ENCODE measurements around a stretch of chr4.

DNA sequence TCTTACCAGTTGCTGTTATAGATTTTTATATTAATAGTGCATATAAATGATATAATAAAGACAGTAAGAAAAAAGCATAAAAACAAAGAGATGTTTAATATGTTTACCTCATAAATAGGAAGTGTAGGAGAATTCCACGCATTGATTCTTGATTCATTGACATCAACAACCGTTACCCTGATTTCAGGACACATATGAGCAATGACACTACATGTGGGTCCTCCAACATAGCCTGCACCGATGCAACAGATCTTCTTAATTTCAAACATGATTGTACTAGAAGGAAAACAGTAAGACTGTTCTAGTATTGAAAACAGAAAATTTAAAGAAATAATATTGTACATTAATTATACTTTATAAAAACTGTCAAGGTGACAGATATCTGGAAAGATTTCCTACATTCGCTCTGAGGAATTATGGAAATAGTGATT is 6.0 kb downstream of the UGDH start:
- PRO-cap, 4 experiments = no peak in any of the 4 experiments
- RAMPAGE, long total RNA, 2 experiments = start-site peak on the minus strand in 1 of 2 experiments, centred at position 192 of the sequence, 220 reads per replicate

GRCh38 chr4:39532447-39533221 is 5.4 kb upstream of the UGDH start:
- PRO-cap, 4 experiments = no peak in any of the 4 experiments
- RAMPAGE, long total RNA, 2 experiments = no peak in any of the 2 experiments

GRCh38 chr4:39636170-39636858 is 2.4 kb downstream of the SMIM14 start:
- PRO-cap, 4 experiments = peak in 2 of 4 experiments; most common plus-strand start chr4:39636264 (in 1)
- RAMPAGE, long total RNA, 2 experiments = no peak in any of the 2 experiments

- PRO-cap, 4 experiments = peak in 1 of 4 experiments; most common plus-strand start chr4:39697165 (in 1)
- RAMPAGE, long total RNA, 2 experiments = no peak in any of the 2 experiments
These were observed 994 bp upstream of the UBE2K start for GRCh38 chr4:39696883-39697400.

DNA sequence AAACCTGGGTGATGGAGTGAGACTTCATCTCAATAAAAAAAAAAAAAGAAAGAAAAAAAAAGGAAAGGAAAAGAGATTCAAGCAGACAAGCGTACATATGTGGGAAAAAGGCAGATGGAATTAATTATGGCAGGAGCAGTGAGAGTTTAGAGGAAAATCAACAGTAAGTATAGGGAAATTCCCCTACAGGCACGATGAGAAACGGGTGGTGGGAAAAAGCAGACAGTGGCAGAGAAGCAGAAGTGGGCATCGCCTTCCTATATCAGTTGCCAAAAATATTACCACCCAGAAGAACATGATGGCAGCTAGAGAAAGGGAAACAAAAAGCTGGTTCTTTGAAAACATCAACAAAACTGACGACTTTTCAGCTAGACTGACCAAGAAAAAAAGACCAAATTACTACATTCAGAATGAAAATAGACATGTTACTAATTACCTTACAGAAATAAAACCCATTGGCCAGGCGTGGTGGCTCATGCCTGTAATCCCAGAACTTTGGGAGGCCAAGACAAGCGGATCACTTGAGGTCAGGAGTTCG is 31.5 kb downstream of the PDS5A start:
- PRO-cap, 4 experiments = no peak in any of the 4 experiments
- RAMPAGE, long total RNA, 2 experiments = no peak in any of the 2 experiments

GRCh38 chr4:40192621-40193559 is 3.9 kb upstream of the RHOH start:
- PRO-cap, 4 experiments = peak in 1 of 4 experiments; most common plus-strand start chr4:40193046 (in 1); most common minus-strand start chr4:40192866 (in 1)
- RAMPAGE, long total RNA, 2 experiments = no peak in any of the 2 experiments

DNA sequence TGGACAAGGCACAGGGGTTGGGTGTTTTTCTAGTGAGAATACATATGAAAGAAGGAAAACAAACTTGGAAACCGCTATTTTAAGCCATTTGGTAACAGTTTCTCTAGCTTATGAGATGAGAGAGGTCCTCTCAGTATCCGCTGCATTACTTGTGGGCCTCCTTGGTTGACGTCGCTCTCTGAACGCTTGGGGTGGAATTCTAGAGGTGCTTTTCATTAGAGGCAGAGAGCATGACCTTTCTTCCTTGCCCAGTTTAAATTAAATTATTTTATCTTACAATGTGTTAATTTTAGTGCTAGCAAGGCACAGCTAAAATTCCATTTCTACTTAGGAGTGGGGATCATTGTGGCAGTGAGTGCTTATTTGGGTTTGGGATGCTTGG is 2.6 kb downstream of the RHOH start:
- PRO-cap, 4 experiments = peak in 1 of 4 experiments; most common plus-strand start position 106 of the sequence (in 1)
- RAMPAGE, long total RNA, 2 experiments = no peak in any of the 2 experiments

DNA sequence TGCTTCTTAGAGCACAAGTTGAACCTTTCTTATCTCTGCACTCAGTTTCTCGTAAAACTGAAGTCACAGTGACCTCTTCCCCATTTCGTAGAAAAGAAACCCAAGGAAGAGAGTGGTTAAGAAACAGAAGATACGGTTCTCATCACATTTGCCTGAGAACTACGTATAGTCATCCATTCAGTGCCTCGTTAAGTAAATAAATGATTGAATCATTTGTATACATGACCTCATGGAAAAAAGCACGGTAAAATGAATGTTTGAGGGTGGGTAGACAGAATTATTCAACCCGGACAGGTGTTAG is 4.1 kb downstream of the RHOH start:
- PRO-cap, 4 experiments = peak in 1 of 4 experiments; most common plus-strand start position 145 of the sequence (in 1); most common minus-strand start position 59 of the sequence (in 1)
- RAMPAGE, long total RNA, 2 experiments = no peak in any of the 2 experiments

DNA sequence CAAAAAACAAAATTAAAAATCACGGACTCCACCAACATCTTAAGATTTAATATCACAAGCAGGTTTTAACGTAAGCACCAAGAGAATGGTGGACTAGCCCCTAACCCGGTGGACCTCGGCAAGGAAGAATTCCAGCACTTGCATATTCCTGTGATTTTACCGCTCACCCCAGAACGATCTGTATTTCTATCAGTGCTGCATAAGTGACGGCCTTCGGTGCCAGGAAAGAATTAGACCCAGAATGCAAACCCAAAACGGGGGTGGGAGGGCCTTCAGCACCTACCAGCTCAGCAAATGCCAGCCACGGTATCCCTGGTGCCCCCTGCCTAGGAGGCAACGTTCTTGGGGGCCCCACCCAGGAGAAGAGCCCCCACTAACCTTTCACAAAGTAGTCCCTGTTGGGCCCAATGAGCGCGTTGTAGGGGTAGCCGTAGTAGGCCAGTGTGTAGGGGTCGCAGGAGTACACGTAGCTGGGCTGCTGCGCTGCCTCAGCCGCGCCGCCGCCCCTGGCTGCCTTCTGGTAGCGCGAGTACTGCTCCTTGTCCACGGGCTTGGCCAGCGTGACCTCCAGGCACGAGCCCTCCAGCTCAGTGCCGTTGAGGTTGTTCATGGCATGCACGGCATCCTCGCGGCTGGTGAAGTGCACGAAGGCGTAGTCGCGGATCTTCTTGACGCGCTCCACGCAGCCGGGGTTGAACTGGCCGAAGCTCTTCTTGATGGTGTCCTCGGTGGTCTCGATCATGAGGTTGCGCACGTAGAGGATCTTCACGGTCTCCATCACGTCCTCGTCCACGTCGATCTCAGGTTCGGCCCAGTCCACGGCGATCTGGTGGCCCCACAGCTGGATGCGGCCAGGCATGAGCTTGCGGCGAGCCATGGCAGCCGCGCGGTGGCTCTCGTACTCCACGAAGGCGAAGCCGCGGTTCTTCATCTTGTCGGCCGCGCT is 102.5 kb downstream of the CHRNA9 start:
- PRO-cap, 4 experiments = peak in 3 of 4 experiments; most common minus-strand start position 690 of the sequence (in 2)
- RAMPAGE, long total RNA, 2 experiments = no peak in any of the 2 experiments

- PRO-cap, 4 experiments = peak in 2 of 4 experiments; most common plus-strand start chr4:40450177 (in 2); most common minus-strand start chr4:40449992 (in 1)
- RAMPAGE, long total RNA, 2 experiments = no peak in any of the 2 experiments
These were observed 114.8 kb downstream of the CHRNA9 start for GRCh38 chr4:40449732-40450495.

DNA sequence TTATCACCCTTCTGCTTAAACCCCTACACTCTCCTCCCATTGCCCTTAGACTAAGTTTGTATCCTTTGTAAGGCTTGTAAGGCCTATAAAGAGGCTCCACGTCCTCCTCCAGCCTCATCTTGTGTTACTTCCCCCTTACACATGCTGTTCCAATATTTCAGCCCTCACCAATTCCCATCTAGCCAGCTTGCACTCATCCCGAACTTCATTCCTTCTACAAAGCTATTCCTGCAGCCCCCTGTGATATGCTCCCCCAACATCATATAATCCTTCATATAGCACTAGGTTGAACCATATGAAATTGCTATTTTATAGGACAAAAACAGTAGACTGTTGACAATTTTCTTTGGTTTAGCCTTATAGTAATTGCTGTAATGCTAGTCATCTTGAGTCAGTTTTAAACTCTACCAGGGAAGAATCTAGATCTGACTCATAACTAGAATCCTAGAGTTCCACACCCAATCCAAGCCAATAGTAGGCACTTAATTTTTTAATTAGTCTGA is 136.6 kb downstream of the CHRNA9 start:
- PRO-cap, 4 experiments = no peak in any of the 4 experiments
- RAMPAGE, long total RNA, 2 experiments = no peak in any of the 2 experiments

DNA sequence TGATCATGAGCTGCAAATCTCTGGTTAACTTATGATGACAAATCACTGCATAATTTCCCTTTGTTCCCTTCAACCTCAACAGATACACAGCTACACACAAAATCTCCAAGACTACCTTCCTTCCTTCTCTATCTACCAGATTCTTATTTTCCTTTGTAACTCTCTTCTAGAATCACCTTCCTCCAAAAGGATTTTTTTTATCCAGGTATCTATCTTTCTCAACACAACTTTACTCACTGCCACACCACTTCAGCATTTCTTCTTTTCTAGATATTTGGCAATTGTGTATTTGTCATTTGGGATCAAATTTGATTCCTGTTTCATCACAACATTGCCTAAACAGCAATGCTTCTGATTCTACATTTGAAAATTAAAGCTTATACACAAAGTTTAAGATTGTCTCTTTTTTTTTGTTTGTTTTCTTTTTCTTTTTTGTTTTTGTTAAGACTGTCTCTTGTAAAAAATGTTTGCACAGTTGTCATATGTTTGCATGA is 145.0 kb downstream of the RBM47 start:
- PRO-cap, 4 experiments = no peak in any of the 4 experiments
- RAMPAGE, long total RNA, 2 experiments = no peak in any of the 2 experiments

DNA sequence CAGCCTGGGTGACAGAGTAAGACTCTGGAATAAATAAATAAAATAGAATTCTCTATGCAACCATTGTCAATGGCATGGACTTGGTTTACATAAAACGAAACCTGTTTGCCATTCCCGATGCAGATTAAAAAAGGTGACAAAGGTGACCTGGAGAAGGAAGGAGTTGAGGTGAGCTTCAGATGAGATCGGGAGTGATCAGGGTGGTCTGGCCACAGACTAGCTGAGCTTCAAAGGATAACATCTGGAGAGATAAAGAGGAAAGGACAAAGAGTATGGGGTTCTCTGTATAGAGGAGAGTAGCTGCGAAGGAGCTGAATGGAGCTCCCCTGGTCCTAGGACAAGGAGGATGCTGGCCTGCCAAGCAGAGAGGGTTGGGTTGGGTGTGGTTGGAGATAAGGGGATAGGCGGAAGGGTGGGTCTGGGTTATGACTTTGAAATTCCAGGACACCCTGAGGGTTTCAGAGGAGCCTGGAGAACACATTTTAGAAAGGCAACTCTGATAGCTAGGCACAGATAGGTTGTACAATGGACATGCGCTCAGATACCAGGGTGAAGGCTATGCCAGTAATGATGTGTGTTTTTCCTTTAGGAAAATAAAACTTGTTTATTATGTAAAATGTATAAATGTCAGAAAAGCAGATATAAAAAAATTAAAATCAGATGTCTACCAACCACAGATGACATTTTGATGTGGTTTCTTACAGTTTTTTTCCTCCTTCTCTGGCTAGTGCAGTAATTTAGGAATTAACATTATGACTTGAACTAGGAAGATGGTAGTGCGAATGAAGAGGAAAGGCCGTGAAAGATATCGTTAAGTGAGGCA is 98.4 kb downstream of the RBM47 start:
- PRO-cap, 4 experiments = no peak in any of the 4 experiments
- RAMPAGE, long total RNA, 2 experiments = no peak in any of the 2 experiments

DNA sequence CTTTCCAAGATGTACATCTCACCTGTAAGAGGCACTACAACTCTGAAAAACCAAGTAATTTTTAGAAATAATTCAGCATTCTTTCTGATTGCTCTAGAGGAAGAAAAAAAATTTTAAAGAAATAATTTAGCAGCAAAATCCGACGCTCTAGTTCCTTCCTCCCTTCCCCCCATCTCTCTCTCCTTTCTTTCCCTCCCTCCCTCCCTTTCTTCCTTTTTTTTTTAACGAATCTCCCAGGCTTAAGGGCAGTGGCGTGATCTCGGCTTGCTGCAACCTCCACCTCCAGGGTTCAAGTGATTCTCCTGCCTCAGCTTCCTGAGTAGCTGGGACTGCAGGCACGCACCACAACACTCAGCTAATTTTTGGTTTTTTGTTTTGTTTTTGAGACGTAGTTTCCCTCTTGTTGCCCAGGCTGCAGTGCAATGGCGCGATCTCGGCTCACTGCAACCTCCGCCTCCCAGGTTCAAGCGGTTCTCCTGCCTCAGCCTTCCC is 75.0 kb downstream of the RBM47 start:
- PRO-cap, 4 experiments = peak in 1 of 4 experiments; most common minus-strand start position 295 of the sequence (in 1)
- RAMPAGE, long total RNA, 2 experiments = no peak in any of the 2 experiments

GRCh38 chr4:40603463-40604099 is 26.1 kb downstream of the RBM47 start:
- PRO-cap, 4 experiments = no peak in any of the 4 experiments
- RAMPAGE, long total RNA, 2 experiments = no peak in any of the 2 experiments

GRCh38 chr4:40688068-40688633 is 58.5 kb upstream of the RBM47 start:
- PRO-cap, 4 experiments = peak in 2 of 4 experiments; most common minus-strand start chr4:40688144 (in 2)
- RAMPAGE, long total RNA, 2 experiments = no peak in any of the 2 experiments

DNA sequence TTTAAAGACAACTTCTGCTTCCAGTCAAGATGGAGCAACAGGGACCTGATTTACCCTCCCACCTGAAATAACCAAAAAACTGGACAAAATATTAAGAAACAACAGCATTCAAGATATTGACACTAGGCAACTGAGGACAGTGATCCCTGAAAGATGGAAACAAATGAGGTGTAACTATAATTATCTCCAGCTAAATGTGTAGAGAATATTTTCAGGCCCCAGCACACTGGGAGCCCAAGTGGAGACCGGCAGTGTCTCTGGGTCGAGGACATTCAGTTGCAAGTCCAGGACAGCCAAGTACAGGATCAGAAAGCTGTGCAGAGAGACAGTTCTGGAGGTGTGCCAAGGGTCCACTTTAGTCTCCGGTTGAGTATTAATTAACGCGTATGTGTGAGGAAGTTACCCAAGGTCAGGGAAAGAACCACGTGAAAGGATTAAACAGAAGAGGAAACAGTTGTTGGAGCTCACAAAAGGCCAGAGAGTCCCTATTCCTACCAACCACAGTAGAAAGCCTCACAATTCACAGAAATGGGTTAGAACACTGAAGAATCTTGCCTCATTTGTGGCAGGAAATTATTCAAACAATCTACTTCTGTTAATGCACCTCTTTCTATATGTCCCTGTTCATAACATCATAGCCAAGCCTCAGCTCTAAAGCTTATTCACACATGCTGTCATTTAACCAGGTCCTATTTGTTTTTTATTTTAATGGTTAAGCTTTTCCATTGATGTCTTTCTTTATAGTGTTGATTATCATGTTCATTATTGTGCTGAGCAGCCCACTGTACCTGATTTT is 18.0 kb upstream of the NSUN7 start:
- PRO-cap, 4 experiments = peak in 1 of 4 experiments; most common plus-strand start position 623 of the sequence (in 1)
- RAMPAGE, long total RNA, 2 experiments = no peak in any of the 2 experiments

DNA sequence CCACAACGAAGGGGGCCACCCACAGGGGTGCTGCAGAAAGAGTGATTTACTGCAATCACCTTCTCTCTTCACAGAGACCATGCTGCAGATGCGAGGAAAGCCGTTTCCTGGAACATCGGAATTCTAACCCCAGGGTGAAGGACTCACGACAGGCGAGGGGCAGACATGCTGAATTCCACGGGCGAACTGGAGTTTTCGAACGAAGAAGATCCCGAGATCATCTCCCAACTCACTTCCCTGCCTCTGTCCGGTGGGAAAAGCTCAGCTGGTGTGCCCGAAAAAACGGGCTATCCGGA is 722 bp downstream of the NSUN7 start:
- PRO-cap, 4 experiments = no peak in any of the 4 experiments
- RAMPAGE, long total RNA, 2 experiments = no peak in any of the 2 experiments

DNA sequence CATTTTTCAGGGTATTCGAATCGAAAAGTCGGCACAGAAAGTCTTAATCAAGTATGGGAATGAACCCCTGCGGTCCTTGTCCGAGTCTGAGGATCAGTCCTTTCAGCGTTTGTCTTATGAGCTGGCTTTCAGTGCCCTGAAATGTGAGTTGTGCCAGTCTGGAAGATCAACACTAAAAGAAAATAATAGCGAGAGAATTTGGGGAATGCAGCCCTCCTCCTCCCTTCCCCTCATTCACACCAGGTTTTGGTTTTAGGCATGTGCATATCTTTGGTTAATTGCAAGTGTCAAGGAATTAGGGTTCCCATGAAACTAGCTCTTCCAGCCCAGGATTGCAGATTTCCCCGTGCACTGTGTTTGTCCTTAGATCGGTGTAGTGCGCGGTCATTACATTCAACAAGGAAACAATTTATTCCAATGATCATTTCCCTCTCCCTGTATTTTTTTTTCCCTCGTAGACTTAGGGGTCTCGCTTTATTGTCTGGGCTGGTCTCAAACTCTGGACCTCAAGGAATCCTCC is 1.2 kb downstream of the NSUN7 start:
- PRO-cap, 4 experiments = no peak in any of the 4 experiments
- RAMPAGE, long total RNA, 2 experiments = no peak in any of the 2 experiments

- PRO-cap, 4 experiments = no peak in any of the 4 experiments
- RAMPAGE, long total RNA, 2 experiments = no peak in any of the 2 experiments
These were observed 168.7 kb downstream of the NSUN7 start for GRCh38 chr4:40918407-40918875.

Measured in right lobe of liver (tissue), 4 donors.